Mammary epithelial cell (primary cell): Measurements from ENCODE around the gene LRP4.

GRCh38 chr11:46012739-46013225, 90.3 kb downstream of the LARGE2 start:
- CAGE, long polyA plus RNA = no peak
- RRBS = no CpG with 5 or more reads among the region's 1 CpG

GRCh38 chr11:46216088-46216553, 61.3 kb upstream of the CREB3L1 start:
- CAGE, long polyA plus RNA = no peak
- RRBS = no CpG with 5 or more reads among the region's 9 CpGs

DNA sequence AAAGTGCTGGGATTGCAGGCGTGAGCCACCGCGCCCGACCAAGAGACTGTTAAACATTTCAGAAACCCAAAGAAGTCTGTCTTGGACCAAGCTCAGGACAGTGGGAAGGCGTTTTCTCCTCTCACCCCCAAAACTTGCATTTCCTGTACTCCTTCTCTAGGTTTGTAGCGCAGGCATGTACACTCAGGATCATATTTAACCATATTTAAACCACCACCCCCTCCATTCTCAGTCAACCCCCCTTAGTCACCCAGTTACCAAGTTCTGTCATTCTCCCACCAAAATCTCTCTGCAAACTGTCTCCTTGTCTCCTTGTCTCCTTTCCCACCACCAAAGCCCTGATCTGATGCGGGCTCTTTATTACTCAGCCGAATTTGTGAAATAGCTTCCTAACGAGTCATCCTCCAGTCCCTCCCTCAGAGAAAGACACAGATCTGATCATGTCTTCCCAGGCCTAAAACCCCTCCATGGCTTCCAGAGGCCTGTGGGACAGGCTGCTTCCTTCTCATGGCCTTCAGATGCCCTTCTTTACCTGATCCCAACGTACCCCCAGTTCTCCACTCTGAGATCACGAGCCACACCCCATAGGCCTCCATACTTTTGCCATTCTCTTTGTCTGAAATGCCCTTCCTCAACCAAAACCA, 28.9 kb upstream of the CREB3L1 start:
- CAGE, long polyA plus RNA = no peak
- RRBS = no CpG with 5 or more reads among the region's 11 CpGs

DNA sequence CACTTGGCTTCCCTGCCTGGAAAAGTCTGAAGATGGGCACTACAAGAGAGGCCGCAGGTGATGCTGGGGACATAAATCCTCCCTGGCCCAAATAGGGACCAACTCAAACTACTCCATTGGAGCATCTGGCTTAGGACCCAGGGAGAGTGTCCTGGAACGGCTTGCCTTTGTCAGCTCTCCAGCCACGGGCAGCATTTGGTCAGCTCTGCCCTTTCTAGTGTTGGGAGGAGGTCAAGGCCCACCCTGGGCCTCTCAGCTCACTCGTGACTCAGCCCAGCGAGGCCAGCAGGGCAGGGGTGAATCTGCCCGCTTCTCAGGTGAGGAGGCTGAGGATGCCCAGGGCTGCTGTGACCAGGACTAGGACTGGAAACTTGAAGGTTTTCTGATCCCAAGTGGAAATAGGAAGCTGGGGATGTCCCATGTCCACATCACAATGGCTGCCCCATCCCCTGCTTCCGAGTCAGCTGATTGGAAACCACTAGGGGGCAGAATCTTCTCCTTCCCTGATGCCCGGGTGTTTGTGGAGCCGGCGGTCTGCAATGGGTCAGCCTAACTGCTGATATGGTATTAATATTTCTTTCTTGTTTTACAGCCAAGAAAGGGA, 1.5 kb downstream of the MDK start:
- CAGE, long polyA plus RNA = no peak
- RRBS = no CpG with 5 or more reads among the region's 10 CpGs

DNA sequence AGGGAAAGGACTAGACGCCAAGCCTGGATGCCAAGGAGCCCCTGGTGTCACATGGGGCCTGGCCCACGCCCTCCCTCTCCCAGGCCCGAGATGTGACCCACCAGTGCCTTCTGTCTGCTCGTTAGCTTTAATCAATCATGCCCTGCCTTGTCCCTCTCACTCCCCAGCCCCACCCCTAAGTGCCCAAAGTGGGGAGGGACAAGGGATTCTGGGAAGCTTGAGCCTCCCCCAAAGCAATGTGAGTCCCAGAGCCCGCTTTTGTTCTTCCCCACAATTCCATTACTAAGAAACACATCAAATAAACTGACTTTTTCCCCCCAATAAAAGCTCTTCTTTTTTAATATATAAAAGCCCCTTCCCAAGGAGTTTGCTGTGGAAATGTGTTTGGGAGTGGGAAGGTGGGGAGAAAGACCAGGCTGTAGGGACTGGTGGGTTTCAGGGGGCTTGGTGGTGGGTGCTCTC, 2.0 kb downstream of the MDK start:
- CAGE, long polyA plus RNA = no peak
- RRBS = no CpG with 5 or more reads among the region's 5 CpGs

GRCh38 chr11:46618819-46619379, 1.5 kb downstream of the ATG13 start:
- CAGE, long polyA plus RNA = no peak
- RRBS = no CpG with 5 or more reads among the region's 6 CpGs

- CAGE, long polyA plus RNA = no peak
- RRBS = 33% methylated on average over 5 of the region's 15 CpGs
Observed at GRCh38 chr11:46674613-46675879, 25.4 kb downstream of the ARHGAP1 start.

GRCh38 chr11:46698516-46699119, 1.8 kb downstream of the ARHGAP1 start:
- CAGE, long polyA plus RNA = no peak
- RRBS = no CpG with 5 or more reads among the region's 1 CpG

GRCh38 chr11:46762278-46763131, 43.5 kb downstream of the F2 start:
- CAGE, long polyA plus RNA = no peak
- RRBS = no CpG with 5 or more reads among the region's 7 CpGs

DNA sequence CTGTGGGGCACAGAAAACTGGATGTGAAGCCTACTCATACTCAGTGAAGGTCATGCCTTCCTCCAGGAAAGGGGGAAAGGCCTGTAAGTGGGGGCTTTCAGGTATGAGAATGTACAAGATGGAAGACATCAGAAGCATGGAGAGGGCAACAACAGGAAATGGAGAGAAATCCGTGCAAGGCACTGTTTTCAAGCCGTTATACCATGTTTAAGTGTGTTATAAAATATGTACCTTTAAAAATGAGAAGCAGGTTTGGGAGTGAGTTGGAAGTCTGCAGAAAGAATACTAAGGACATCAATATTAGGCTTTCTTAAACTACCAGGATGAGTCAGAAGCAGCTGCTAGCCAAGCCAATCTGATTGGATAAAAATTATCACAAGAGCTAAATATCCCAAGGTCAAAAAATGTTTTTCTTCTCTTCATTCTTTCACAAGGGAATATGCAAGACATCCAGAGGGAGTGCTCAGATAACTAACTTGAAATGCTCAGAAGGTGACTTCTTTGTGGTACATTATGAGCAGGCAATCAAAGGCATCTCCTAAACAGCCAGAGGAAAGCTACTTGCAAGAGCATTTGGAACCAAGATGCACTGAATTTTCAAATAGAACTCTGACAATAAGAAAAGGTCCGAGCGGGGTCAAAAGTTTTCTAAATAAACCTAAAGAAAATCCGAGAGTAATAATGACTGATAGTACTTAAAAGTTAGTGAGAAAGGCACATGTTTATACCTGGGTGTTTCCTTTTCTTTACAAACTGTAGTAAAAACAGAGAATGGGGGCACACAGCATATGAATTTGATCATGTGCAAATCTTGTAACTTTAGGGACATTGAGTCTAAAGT, 19.3 kb upstream of the CKAP5 start:
- CAGE, long polyA plus RNA = no peak
- RRBS = no CpG with 5 or more reads among the region's 5 CpGs

GRCh38 chr11:46917105-46918023, 986 bp downstream of the LRP4 start:
- CAGE, long polyA plus RNA = no peak
- RRBS = no CpG with 5 or more reads among the region's 46 CpGs

- CAGE, long polyA plus RNA = no peak
- RRBS = 1% methylated on average over 62 of the region's 115 CpGs
Observed at GRCh38 chr11:46918024-46919052, at the start of gene LRP4. TSS of gene LRP4 (minus strand) at chr11:46918550.

- CAGE, long polyA plus RNA = no peak
- RRBS = no CpG with 5 or more reads among the region's 6 CpGs
Observed at GRCh38 chr11:47078801-47079345, 97.8 kb downstream of the ARFGAP2 start.

DNA sequence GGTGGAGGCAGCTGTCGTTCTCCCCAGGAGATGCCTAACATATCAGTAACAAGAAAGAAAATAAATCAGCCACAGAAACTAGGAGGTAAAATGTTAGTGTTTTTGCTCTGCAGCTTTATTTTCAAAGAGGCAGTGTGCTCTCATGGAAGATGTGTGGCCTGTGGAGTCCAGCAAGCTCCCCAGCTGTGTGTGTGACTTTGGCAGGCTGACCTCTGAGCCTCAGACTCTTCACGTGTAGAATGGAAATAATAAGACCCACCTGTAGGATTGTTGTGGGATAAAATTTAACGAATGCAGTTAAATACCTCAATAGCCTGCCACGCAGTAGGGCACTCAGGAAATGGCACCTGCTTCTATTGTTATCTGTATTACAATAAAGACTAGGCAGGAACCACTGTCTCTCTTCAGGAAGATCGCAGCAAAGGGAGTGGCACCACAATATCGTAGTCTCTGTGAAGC, 23.3 kb downstream of the ARFGAP2 start:
- CAGE, long polyA plus RNA = no peak
- RRBS = no CpG with 5 or more reads among the region's 6 CpGs

DNA sequence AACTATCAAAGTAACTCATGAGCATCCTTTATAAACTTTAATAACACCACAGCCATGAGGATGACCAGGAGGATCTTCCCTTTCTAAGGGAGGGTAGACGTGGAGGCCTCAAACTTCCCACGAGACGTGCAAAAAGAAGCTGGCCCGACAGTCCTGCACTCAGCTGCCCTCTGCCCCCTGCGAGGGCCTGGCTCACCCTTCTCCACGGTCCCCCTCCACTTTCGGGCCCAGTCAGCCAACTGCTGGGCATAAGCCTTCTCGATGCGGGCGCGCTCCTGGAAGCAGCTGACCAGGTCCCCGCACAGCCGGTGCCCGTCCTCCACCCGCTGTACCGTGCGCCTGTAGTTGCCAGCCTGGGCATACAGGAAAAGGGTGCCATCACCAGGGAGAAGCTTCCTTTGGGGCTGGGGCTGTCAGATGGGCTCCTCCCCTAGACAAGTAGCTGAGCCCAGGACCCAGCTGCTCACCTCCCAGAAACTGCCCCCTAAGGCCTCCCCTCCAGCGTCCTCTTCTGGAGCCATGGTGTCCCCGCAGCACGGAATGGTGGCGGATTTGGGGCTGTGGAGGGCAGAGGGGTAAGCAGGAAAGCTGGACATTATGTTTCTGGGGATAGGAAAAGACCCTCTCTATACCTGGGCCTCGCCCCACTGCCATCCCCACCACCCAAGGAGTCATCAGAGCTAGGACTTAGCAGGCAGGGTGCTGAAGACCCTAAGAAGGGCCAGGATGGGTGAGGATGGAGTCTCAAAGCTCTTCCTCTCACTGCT, 3.8 kb downstream of the PACSIN3 start:
- CAGE, long polyA plus RNA = no peak
- RRBS = no CpG with 5 or more reads among the region's 22 CpGs

DNA sequence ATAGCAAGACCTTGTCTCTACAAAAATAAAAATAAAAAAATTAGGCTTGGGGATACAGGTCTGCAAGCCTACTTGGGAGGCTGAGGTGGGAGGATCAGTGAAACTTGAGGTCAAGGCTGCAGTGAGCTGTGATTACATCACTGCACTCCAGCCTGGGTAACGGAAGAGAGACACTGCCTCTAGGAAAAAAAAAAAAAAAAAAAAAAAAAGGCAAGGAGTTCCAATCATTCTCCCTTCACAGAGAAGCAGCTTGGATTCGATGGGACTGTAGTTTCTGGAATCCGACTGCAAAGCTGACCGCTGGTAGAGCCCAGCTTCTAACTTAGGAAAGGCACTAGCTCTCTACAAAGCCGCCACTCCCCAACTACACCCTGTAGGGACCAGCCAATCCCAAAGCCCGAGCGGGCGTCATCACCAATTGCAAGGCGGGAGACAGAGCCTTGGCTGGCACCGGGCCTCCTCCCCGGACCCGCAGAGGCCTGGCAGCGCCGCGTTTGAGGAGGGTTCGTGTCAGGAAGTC, 716 bp upstream of the DDB2 start:
- CAGE, long polyA plus RNA = no peak
- RRBS = 0% methylated on average over 5 of the region's 16 CpGs

DNA sequence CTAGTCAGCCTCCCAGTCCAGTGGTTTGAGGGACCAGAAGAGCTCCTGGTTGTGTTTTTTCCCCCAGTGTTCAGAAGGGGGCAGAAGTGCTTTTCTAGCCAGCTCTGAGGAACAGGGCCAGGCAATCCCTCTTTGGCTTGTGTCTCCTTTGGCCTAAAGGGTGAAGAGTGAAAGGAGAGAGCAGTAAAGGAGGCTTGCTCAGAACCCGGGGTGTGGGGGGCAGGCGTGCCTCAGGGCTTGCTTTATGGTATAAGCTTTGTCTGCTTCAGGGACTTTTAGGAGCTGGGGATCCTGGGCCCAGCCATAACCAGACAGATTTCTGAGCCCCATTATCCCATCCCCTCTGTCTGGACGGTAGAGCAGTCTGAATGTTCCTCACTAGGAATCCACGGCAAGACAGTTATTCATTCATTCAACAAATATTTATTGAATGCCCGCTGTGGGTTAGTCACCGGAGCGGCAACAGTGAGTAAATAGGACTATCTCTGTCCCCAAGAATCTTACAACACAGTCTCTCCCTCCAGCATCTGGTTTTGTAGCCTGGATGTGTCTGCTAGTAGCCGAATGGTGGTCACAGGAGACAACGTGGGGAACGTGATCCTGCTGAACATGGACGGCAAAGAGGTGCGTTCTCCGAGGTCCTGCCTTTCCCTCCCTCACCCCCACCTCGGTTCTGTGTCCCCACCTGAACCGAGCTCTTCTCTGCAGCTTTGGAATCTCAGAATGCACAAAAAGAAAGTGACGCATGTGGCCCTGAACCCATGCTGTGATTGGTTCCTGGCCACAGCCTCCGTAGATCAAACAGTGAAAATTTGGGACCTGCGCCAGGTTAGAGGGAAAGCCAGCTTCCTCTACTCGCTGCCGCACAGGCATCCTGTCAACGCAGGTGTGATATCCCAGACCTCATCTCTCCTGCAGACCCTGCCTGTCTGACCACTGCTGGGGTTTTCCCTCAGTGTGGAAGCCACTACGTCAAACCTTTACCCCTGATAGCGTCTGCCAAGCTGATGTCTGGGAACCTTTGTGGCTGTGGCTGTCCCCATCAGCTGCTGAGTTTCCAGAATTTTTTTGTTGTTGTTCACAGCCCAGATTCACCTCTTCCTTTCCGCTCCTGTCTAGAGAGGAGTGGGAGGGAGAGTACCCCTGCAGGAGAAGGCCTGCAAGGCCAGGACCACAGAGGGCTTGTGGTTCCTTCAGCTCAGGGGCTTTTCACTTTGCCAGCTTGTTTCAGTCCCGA, 14.1 kb downstream of the ACP2 start:
- CAGE, long polyA plus RNA = no peak
- RRBS = no CpG with 5 or more reads among the region's 25 CpGs

DNA sequence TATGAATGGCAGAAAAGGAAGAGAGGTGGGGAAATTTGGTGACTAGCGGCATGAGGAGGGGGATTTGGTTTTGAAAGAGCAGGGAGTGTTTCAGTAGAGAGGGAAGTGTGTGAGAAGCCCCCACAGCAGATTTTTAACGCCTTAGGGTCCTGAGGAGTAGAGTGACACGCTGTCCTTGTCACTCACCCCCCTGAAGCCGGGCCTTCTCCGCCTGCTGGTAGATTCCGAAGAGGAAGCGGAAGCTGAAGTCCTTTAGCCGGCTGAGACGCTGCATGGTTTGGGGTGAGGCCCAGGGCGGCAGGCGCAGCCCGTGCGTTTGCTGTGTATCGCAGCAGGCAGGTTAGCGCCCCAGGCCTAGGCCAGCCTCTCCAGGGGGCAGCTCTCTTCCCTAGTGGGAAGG, 4.1 kb downstream of the ACP2 start:
- CAGE, long polyA plus RNA = no peak
- RRBS = 94% methylated on average over 5 of the region's 15 CpGs

DNA sequence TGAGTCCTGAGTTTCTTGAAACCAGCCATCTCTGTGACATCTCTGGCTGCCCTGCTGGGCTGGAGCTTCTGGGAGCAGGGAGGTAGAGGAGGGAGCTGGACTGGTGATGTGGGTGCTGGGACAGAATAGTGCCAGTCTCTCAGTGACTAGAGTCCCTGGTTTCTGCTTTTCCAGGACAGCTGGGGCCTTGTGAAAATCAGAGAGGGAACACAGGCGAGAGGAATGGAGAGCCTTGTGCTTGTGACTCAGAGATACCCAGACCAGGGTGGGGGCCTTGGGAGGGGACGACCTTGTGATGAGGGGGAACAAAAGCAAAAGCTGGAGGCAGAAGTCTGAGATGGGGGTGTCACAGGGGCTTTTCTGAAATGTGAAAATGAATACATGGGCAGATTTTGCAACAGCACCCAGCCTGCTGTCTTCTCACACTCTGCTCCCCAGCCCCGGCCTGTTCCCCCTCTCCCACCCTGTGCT, 3.5 kb upstream of the NR1H3 start:
- CAGE, long polyA plus RNA = no peak
- RRBS = no CpG with 5 or more reads among the region's 3 CpGs

GRCh38 chr11:47305646-47306192, 46.8 kb downstream of the MYBPC3 start:
- CAGE, long polyA plus RNA = no peak
- RRBS = no CpG with 5 or more reads among the region's 4 CpGs